Cytotoxic T cell (primary cell): Measurements from ENCODE around the genes CDX4, FGF16, RTL3 and CYLC1.

DNA sequence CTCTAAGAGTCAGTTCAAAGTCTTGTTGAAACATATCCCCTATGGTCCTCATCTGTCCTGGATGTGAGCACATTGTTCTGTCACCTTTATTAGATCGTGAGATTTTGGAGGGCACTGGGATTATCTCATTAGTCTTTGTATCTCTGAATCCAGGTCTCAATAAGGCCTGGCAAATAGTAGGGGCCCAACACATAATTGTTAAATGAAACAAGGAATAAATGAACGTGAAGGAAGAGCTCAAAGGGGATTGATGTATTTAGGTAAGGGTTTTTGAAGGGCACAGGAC, 113.6 kb downstream of the HDAC8 start:
- PRO-cap, 2 experiments: no peak in any of the 2 experiments

DNA sequence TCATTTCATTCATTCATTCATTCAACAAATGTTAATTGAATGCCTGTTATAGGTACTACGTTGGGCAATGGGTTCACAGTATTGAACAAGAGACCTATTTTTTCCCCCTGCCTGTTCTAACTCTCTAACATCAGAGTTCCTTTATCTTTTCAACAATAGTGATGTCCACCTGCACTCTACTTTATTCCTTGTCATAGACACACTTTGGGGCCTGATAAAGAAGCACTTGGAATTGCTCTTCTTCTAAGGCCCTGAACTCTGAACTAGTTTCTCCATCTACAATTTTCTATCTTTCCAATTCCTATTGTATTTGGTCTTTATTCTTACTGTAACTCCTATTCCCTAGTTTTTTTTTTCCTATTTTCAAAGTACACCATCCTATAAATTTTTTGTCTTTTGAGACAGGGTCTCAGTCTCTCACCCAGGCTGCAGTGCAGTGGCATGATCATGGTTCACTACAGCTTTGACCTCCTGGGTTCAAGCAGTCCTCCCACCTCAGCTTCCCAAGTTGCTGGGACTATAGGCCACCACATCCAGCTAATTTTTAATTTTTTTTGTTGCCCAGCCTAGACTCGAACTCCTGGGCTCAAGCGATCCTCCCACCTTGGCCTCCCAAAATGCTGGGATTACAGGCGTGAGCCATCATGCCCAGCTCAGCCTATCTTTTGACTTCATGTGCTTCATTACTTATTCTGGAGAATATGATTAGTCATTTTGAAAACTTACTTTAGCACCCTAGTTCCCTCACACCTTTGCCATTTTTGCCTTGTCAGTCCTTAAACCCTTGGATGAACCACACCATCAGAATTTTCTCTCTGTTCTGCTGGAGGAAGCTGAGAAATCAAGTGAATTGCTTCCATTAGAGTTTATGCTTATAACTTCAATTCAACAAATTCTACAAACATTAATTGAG, 103.6 kb downstream of the HDAC8 start:
- PRO-cap, 2 experiments: no peak in any of the 2 experiments

- PRO-cap, 2 experiments: no peak in any of the 2 experiments
These were observed 18.3 kb downstream of the HDAC8 start for GRCh38 chrX:72553948-72555211.

DNA sequence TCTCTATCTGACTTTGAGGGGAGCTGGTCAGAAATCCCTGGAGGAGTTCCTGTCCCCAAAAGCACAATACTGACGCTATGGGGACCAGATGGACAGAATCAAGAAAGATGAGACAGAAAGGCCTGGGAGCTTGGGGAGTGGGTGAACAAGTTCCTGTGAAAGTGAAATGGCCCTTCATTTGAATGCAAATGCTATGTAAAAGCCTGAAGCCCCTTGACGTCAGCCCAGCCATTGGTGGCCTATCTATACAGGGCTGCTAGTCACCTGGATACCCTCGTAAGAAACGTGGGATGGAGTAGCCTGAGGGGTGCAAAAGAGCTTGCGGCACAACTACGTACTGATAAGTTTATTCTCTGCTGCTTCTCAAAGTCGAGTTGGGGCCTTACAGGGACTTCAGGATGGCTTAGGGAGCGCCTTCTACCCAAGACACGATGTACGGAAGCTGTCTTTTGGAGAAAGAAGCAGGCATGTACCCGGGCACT, at the start of gene CDX4:
Gene CDX4, plus strand, starts transcription at position 231 of the 482 bp plus-strand sequence.
- PRO-cap, 2 experiments: no peak in any of the 2 experiments

DNA sequence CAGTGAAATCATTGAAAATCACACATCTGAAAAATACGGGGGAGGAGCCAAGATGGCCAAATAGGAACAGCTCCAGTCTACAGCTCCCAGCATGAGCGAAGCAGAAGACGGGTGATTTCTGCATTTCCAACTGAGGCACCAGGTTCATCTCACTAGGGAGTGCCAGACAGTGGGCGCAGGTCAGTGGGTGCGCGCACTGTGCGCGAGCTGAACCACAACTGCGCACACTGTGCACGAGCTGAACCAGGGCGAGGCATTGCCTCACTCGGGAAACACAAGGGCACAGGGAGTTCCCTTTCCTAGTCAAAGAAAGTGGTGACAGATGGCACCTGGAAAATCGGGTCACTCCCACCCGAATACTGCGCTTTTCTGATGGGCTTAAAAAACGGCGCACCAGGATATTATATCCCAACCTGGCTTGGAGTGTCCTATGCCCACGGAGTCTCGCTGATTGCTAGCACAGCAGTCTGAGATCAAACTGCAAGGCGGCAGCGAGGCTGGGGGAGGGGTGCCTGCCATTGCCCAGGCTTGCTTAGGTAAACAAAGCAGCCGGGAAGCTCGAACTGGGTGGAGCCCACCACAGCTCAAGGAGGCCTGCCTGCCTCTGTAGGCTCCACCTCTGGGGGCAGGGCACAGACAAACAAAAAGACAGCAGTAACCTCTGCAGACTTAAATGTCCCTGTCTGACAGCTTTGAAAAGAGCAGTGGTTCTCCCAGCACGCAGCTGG, 51.9 kb upstream of the CHIC1 start:
- PRO-cap, 2 experiments: no peak in any of the 2 experiments

GRCh38 chrX:73820497-73821048, 257.6 kb downstream of the CHIC1 start:
- PRO-cap, 2 experiments: no peak in any of the 2 experiments

GRCh38 chrX:73842365-73842936, 279.5 kb downstream of the CHIC1 start:
- PRO-cap, 2 experiments: no peak in any of the 2 experiments

DNA sequence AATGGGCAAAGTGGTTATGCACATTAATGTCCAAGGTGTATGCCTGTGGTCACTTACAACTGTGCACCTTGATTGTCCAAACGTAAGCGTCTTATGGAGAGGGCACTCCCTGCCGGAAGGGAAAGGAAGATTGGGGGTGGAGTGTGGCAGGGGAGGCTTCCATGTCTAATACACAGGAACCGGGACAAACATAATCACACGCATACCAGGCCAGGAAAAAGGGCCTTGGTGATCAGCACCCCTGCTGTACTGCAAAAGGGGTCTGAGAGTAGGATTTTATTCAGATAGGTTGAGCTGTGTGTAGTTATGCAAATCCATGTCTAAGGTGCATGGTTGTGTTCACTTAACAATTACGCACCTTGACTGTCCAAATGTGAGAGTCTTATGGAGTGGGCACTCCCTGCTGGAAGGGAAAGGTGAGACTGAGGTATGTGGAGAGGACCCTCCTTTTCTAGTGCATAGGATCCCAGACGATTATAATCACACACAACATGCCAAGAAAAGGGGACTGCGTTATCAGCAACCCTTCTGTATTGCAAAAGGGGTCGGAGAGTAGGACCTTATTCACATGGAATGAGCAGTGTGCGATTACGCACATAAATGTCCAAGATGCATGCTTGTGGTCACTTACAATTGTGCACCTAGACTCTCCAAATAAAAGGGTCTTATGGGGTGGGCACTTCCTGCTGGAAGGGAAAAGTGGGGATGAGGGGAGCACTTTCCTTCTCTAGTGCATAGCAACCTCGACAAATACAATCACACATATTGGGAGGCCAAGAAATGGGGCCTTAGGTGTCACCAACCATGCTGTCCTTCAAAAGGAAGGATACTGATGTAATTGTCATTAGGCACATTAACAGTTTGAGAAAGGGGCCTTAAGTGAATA, 283.2 kb downstream of the CHIC1 start:
- PRO-cap, 2 experiments: no peak in any of the 2 experiments

- PRO-cap, 2 experiments: no peak in any of the 2 experiments
These were observed 287.3 kb downstream of the CHIC1 start for GRCh38 chrX:73850195-73850895.

DNA sequence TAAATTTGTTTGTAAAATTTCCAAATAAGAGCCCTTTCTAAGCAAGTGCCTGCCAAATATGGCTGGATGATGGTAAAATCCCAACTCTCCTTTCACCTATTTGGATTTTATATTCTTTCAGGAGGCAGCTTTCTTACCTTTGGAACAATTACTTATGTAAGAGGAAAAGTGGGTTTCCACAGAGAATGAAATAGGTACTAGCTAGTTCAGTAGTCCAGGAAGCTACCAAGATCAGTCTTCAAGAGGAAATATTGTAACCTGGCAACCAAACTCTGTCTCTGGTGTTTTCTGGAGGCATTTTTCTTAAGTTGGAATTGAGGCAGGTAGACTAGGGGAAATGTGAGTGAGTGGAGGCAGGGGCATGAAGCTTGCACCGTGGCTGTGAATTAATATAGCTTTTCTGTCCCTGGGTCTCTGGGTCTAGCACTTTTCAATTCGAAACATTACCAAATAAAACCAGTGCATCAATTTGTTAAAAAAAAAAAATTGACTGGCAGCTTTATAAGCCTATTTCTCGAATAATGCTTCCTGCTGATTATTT, 362.9 kb upstream of the ZCCHC13 start:
- PRO-cap, 2 experiments: no peak in any of the 2 experiments

DNA sequence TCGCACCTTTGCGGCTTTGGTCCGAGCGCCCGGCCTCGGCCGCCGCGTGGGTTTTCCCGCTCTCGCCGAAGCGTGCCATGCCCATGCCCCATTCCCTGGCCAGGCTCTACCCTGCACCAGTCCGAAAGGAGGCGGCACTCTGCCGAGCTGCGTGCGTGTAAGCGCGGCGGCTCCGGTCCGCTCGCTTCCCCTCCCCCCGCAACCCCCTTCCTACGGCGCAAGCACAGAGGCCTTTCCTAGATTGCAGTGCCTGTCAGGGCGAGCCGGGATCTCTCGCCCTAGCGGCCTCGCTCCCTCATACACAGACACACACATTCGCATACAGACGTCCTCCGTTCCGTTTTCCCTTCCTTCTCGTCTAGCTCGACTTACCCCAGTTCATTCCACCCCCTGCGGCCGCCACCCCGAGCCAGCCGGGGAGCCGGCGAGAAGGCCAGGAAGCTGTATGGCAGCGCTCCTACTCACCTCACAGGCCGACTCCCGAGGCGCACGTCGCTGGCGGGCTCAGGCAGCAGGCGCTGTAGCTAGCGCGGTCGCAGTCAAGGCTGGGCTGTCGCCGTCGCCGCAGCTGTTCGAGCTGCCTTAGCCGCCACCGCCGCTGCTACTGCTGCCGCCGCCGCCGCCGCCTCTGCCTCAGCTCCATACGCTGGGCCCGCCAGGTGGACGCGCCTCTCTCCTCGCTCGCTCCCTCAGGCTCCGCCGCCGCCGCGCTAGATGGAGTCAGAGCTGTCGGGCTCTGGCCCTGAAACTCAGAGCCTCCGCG, 653 bp downstream of the NEXMIF start:
- PRO-cap, 2 experiments: no peak in any of the 2 experiments

DNA sequence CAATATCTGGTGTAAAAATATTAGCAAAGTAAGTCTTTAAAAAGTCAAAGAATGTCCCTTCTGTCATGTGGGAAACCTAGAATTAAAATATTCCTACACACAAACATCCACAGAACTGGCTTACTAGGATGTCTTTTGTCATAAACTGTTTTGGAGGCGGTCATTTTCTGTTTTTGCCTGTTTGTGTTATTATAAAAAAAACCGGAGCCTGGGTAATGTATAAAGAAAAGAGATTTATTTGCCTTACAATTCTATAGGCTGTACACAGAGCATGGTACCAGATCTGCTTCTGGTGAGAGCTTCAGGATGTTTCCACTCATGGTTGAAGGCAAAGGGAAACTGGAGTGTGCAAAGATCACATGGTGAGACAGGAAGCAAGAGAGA, 79.4 kb upstream of the NEXMIF start:
- PRO-cap, 2 experiments: no peak in any of the 2 experiments

DNA sequence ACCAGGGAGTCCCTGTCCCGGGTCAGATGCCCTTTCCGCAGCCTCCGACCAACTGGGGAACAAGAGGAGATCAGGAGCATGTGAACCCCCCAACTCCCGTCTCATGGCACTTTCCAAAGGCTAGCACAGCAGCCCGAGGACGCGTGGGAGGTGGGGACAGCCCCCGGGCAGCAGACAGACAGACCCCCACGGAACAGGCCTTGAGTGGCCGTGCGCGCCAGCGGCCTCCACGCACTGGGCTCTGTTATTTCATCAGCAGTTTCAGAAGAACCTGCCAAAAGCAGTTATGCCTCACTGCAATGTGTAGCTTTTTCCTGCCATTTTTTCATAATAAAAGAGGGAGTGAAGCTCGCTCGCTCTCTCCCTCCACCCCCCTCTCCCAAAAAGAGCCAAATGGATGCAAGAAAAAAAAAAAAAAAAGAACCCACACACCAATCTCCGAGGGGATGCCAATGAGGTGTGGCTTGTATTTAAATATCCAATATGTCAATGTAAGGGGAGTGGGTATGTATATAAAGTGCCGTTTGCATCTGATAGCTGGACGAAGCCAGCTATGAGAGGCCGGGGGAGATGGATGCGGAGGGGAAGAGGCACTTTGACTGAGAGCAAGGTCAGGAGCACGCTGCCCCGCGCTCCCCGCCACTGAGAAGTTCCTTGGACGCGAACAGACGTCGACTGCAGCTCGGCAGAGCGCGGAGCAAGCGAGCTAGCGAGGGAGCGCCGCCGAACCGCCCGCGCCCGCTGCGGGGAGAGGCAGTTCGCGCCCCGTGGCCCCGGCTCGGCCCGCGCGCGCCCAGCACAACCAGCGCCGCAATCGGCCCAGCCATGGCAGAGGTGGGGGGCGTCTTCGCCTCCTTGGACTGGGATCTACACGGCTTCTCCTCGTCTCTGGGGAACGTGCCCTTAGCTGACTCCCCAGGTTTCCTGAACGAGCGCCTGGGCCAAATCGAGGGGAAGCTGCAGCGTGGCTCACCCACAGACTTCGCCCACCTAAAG, at the start of gene FGF16:
Gene FGF16, plus strand, starts transcription at position 540 of the 996 bp plus-strand sequence.
- PRO-cap, 2 experiments: no peak in any of the 2 experiments

- PRO-cap, 2 experiments: no peak in any of the 2 experiments
These were observed 58.1 kb downstream of the FGF16 start for GRCh38 chrX:77505305-77505712.

DNA sequence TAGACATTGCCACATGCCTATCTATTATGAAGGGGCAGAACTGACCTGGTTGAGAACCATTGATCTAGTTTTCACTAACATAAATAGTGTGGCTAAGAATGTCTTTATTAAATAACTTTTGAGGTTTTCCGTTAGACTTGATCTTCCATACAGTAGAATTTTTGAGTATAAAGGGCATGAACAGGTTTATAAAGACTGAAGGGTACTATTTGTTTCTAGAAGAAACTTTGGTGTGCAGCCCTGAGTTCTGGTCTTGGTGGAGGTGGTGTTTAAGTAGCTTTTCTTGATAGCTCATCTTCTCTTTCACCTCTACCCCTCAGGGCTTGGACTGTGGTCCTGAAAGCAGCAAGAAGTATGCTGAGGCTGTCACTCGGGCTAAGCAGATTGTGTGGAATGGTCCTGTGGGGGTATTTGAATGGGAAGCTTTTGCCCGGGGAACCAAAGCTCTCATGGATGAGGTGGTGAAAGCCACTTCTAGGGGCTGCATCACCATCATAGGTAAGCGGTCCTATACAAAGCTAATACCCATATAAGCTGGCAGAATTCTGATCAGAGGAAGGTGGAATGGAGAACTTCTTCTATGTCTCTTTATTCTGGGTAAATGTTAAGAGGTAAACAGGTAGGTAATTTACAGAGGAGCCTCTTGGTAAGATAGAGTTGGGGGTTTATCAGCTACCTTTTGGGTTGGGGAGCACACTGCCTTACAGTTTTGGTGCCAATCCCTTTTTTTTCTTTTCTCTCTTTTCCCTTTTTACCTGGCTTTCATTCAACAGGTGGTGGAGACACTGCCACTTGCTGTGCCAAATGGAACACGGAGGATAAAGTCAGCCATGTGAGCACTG, 14.7 kb downstream of the TAF9B start:
- PRO-cap, 2 experiments: peak in 1 of 2 experiments; most common plus-strand start position 258 of the sequence (in 1)

GRCh38 chrX:78659260-78659705, at the start of gene RTL3:
RTL3 (minus strand) TSS chrX:78659328.
- PRO-cap, 2 experiments: no peak in any of the 2 experiments

GRCh38 chrX:78754779-78755436, 7.4 kb downstream of the LPAR4 start:
- PRO-cap, 2 experiments: no peak in any of the 2 experiments

GRCh38 chrX:81121495-81122180, 80.1 kb downstream of the HMGN5 start:
- PRO-cap, 2 experiments: peak in 2 of 2 experiments; most common plus-strand start chrX:81121861 (in 1); most common minus-strand start chrX:81121630 (in 2)

- PRO-cap, 2 experiments: no peak in any of the 2 experiments
These were observed 562.8 kb upstream of the POU3F4 start for GRCh38 chrX:82945274-82945642.

DNA sequence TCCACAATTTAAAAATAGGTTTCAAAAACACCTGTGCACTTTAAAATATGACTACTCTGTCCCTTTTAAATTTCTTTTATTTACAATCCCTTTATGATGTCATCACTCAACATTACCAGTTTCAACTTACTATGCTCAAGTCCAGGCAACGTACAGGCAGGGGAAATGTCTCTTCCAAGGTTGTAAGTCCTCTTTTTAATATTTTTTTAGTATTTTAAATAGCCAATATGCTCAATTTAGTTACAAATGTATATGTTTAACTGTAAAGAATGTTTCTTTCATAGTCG, at the start of gene CYLC1:
Gene CYLC1, plus strand, starts transcription at position 129 of the 287 bp plus-strand sequence.
- PRO-cap, 2 experiments: no peak in any of the 2 experiments